Colic lymph node (tissue), 1 donor: ENCODE measurements around a stretch of chr1.

GRCh38 chr1:161398910-161399188 lies 31.2 kb upstream of the CFAP126 start:
- PRO-cap: unidirectional peak, plus-strand start at chr1:161399070; bidirectional peak, plus-strand start at chr1:161399230, minus-strand start at chr1:161399110

DNA sequence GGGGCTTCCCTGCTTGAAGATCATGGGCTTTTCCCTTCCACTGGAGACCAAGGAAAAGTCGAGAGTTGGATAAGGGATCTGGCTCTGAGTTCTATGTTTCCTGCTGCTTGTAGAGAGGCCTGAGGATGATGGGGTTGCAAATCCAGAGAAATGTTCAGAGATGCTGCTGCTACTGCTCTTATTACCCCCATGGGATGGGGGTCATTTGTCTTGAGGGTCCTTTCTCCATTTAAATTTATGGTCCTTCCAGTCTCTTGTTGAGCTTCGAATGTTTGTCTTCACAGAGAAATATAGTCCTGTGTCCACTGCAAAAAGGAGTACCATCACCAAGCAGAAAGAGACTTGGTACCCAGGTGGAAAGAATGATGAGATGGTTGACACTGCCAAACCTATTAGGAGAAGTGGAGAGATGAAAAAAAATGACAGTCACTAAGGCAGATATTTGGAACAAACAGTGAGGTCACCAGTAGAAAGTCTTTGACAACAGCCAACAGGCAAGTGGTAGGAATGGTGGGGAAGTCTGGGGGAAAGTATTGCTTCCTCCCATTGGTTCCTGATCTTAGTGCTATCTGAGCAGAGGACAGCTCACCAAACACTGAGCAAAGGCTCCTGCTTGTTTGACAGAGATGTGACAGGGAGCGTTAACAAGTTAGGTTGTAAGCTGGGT lies 6.7 kb downstream of the FCGR3A start:
- PRO-cap: no peak

GRCh38 chr1:161548271-161549191 lies 1.1 kb downstream of the FCGR3A start:
- PRO-cap: no peak

GRCh38 chr1:161612326-161613267 lies 18.4 kb downstream of the FCGR3B start:
- PRO-cap: bidirectional peak, plus-strand start at chr1:161612612, minus-strand start at chr1:161612456

GRCh38 chr1:161738933-161739485 lies 10.6 kb upstream of the DUSP12 start:
- PRO-cap: bidirectional peak, plus-strand start at chr1:161739289, minus-strand start at chr1:161739157

DNA sequence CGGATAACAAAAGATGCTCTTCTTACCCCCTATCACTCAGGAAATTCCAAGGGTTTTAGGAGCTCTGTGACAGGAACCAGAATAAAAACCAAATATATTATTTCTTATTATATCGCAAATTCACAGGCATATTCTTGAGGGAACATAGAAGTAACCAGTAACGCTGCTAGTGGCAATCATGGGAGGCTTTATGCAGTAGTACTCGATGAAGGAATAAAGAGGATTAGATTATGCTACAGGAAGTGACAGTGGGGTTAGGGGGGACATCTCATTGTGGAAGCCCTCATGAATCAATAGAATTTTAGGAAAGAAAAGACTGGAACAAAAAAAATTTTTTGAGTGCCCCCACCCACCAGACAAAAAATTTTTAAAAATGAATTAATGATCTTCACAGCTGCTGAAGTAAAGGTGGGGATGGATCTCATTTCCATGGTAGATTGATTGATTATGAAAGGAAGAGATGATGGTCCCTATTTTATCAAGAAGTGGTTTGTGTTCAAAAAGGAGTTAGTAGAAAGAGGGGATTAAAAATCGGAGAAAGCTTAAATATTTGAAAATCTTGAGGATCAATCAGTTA lies 59.9 kb downstream of the ATF6 start:
- PRO-cap: no peak

GRCh38 chr1:162019649-162020556 lies 3.8 kb downstream of the OLFML2B start:
- PRO-cap: no peak

GRCh38 chr1:162070775-162071301 lies 1.3 kb downstream of the NOS1AP start:
- PRO-cap: no peak

DNA sequence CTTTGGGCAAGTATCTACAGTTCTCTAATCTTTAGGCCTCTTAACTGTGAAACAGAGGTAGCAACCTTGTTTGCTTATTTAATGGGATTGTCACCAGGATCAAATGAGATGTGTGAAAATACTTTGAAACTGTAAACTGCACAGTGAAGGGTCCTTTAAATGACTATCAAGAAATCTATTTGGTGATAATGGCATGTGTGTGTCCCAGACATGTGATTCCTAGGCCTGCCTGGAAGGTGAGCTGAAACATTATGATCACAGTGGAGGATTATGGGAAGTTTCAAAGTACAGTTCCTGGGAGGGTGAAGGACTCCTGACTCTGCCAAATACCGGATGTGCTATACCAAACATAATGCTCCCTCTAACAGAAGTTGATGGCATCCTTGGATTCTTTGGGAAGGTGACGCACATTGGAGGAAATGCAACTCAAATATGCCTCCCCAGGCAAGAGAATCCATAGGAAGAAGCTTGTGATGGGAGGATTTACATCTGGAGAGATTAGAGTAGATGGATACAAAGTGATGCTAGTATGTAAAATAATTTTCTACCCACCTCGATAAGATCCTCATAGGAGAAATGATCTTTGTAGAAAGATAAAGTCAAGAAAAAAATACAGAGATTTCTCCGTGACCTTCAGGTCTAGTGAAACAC lies 62.5 kb downstream of the NOS1AP start:
- PRO-cap: no peak

DNA sequence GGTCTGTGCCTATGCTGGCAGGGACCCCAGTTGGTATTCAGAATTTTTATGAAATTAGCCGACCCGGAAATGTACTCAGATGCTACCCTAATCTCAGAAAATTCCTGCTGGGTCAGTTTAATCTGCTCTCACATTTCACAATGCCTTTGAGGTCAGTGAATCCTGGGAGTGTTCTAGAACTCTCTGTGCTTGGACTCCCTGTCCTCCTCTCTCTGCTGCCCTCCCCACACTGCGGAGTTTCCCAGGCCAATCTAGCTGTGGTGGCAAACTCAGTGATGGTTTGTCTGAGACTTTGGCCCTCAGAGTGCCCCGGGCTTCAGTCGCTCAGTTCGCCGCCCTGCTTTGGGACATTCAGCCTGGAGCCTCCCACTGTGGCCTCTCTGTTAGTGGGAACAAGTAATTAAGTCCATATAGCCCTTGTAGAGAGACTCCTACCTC lies 7.0 kb downstream of the C1orf226 start:
- PRO-cap: no peak

GRCh38 chr1:162548085-162548594 lies 13.4 kb upstream of the UAP1 start:
- PRO-cap: no peak

GRCh38 chr1:162626728-162626916 lies 5.6 kb upstream of the DDR2 start:
- PRO-cap: no peak

DNA sequence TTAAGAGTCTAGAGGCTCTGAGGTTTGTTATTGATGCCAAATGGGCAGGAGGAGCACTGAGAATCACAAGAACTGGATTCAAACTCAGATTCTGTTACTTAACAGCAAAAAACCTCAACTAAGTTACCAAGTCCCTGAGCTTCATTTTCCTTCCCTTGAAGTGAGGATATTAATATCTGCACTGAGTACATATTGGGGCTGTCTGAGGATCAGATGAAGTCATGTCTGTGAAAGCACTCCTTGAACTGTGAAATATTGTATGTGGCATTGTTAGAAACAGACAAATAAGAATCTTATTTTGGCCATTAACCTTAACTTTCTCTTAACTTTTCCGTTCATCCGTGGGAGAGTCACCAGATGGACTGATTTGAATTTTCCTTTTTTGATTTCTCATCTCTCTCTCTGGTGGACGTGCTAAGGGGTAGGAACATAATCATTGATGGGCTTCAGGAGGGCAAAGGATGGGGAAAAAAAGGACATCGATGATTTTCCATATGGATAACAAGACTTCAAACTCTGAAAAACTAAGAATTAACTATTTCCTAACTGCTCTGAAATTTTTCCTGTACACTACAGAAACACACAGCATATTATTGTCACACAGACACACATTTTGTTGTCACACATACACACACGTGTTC lies 5.2 kb upstream of the DDR2 start:
- PRO-cap: no peak

DNA sequence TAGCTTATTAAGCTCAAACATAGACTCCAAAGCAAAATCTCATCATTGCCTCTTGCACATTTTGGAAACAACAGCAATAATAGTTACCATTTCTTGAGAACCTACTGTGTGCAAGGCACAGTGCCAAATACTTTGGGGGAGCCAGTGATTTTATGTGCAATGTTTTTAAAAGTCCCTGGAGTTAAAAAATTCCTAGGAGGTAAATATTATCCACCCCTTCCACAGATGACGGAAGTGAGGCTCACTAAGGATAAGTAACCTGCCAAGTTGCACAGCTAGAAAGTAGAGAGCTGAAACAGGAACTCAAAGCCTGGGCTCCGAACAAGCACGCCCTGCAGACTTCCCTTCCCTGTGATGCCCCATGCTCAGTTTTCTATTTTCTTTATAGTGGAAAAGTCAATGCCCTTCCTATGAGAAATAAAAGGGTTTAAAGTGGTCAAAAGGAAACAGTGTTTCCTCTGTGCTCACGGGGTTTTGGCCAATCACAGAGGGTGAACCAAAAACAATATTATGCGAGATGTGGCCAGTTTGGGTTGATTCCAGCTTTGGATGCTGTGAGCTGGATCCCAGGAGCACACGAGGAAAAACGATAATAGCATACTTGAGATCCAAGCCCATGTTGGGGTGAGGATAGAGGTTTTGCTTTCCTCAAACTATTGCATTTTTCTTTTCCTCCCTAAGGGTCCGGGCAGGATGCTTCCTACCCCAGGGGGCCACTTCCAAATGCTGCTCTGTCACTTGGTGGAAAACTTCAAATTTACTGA lies 44.5 kb downstream of the DDR2 start:
- PRO-cap: no peak

GRCh38 chr1:162792417-162793003 lies 2.0 kb downstream of the HSD17B7 start:
- PRO-cap: no peak

DNA sequence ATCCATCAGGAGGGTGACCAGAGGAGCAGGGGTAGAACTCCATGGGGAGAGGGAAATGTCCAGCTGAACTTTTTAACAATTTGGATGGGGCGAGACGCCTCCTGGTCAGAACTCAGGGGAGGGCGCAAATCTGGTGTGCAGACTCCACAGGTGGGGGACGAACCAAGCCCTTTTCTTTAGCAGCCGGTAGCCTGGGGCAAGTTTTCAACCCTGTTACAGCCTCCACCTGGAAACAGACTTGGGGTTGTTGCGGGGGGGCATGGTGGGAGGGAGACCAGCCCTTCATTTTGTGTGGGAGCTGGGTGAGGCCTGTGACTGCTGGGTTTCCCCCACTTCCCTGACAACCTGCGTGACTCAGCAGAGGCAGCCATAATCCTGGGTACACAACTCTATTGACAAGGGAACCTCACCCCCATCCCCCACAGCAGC lies 7.8 kb upstream of the CCDC190 start:
- PRO-cap: no peak

GRCh38 chr1:162943578-162944047 lies 82.6 kb upstream of the CCDC190 start:
- PRO-cap: no peak

- PRO-cap: no peak
These were observed 814 bp upstream of the NUF2 start for GRCh38 chr1:163320987-163321292.

DNA sequence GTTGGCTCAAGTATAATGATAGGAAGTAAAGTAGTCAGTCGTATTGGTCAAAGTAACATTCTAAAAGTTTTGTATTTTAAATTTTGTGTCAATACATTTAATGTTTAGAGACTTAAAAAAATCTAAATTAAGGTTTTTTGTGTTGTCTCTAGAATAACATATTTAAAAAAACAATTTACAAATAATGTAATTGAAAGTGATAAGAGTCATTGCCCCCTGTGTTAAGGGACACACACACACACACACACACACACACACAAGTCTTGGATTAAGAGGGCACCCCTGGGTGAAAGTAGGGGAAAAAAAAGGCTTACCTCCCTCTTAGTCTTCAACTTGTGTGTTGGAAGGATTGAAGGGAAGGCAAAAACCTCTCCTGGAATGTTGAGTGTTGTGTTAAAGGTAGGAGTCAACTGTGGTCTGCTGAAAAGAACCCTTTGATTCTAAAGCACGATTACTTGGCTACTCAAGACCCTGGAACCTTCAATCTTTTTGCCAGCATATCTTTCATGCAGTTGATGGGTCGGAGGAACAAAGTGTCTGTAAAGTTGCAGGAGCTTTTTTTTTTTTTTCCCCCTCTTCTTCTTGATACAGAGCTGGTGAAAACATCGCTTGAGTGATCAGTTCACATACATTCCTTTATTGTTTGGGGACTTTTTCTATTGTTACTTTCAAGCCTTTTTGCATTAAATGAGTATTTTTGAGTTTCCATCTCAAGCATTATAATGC lies 6.4 kb downstream of the PBX1 start:
- PRO-cap: no peak

GRCh38 chr1:164604837-164605460 lies 46.0 kb downstream of the PBX1 start:
- PRO-cap: no peak